RPMI7951 (cell line): ENCODE data around the genes TRPC4, FAM216B and EPSTI1.

GRCh38 chr13:37869642-37870862, at the start of gene TRPC4:
Gene TRPC4 (minus strand): TSS chr13:37869772.
- RAMPAGE, long total RNA = no peak

DNA sequence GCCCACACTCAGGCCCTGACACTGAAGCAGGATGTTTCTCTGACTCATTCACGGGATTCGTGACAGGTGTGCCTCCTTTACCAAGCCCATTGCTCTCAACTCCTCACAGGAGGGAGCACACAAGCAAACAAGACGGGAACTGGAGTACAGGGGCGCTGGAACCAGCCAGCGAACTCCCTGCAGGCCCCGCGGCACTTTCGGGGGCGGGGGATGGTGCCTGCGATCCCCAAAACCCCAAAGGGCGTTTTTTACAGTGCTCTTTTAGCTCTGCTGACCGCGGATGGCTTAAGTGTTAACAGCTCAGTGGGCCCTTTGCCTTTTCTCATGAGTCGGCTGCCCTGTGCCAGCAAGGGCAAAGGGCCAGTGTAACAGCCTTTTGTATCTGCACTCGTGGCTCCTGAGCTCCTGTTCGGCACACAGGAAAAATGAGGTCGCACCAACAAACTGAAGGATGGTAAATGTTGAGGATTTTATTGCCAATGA, 64.8 kb upstream of the TRPC4 start:
- RAMPAGE, long total RNA = no peak

DNA sequence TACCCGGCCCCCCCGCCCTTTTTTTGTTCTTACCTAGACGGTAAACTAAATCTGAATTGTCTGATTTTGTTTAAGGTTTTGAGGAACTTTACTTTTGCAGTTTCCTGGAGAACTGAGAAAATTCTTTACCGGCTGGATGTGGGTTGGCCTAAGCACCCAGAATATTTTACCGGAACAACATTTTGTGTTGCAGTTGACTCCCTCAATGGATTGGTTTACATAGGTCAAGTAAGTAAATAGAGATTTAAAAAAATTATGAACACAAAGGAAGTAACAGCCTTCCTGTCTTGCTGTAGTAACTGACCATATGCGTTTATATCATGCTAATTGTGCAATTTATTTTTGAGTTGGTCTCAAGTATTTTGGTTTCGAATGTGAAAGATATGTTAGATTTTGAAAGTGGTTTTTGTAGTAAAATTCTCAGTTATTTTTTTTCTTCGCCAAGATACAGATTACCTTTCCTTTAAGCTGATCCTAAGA, 845 bp downstream of the NHLRC3 start:
- RAMPAGE, long total RNA = no peak

- RAMPAGE, long total RNA = no peak
Measured at GRCh38 chr13:39210146-39210593, 171.9 kb downstream of the NHLRC3 start.

GRCh38 chr13:39347972-39348800, 254.8 kb downstream of the LHFPL6 start:
- RAMPAGE, long total RNA = no peak

GRCh38 chr13:39452438-39452718, 150.6 kb downstream of the LHFPL6 start:
- RAMPAGE, long total RNA = no peak

DNA sequence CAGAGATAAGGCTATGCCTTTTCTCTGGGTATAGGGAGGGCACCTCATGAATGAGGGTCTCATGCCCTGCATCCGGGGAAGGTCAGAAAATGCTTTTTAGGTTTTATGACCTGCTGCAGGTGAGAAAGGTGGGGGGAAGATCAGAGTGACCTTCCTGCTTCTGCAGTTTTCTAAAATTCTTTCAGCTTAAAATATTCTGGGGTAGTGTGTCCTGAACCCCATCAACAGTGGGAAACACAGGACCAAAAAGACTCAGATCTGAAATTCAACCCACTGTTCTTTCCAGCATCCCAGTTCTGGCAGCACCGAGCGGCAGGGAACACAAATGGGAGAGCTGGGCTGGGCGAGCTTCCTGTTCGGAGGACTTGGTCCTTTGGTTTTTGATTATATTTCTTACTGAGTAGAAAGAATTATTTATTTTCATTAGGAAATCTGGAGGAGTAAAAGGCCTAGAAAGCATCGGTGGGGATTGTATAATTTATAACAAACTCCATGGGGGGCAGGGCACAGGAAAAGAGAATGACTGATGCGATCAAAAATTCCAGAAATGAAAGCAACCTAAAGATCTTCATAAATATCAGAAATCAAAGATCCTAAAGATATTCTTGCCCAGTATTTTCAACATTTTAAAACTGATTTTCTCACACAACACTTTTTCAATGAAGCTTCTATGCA, 239.1 kb downstream of the COG6 start:
- RAMPAGE, long total RNA = no peak

GRCh38 chr13:40350023-40351167, 316.0 kb downstream of the FOXO1 start:
- RAMPAGE, long total RNA = no peak

- RAMPAGE, long total RNA = no peak
Measured at GRCh38 chr13:40353089-40353562, 313.3 kb downstream of the FOXO1 start.

DNA sequence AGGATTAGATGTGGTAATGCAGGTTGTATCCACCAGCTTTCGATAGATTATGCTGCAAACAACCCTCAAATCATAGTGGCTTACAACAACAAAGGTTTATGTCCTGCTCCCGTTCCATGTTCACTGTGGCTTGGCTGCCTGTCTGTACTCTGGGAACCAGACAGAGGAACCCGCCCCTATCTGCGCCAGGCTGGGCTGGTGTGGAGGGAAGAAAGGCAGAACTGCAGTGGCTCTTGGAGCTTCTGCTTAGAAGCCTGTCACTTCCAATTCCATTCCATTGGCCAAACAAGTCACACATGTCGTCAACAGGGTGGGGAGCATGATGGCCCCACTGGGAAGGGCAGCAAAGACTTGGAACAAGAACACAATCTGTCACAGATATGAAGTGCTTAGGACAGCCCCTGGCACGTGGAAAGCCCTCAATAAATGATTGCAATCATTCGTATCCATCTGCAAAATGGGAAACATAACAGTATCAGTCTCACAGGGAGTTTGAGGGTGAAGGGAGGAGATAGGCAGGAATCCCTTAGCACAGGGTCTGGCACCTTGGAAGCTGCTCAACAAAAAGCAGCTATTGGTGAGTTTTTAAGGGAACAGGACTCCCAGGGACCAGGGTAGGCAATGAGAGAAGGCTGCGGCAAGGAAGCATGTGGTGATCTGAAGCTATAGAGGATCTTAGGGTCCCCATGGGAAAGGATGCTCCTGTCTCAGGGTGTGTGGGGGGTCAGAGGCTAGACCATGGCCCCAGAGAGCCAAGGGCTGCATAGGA, 290.6 kb downstream of the FOXO1 start:
- RAMPAGE, long total RNA = no peak

- RAMPAGE, long total RNA = no peak
Measured at GRCh38 chr13:40438634-40439917, 227.4 kb downstream of the FOXO1 start.

DNA sequence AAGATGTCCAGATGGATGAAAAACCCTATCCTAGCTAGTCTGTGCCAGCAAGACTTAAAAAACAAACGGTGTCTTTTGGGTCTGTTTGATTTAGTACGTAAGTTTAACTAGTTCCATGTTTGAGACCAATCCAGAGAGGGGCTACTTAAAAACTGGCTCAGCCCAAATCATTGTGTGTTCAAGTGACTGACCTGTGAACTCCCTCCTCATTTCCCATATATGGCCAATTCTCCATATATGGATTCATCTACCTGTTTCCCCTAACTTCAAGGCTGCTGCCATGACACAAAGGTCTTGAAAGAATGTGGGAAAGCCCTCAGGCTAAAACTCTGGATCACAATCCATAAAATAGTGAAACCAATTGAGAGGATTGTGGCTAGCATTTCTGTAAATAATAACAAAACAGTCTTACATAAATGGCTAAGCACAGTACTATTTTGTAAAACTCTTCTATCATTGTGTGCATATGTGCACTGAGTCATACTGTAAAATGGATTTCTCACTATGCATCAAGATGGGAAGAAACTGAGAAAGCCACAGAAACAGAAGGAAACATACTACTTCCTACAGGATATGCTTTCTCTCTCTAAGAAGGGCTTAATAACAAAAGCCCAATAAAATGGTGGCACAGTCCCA, 80.5 kb downstream of the FOXO1 start:
- RAMPAGE, long total RNA = no peak

GRCh38 chr13:40626665-40627544, 39.5 kb downstream of the FOXO1 start:
- RAMPAGE, long total RNA = no peak

GRCh38 chr13:40978675-40979270, 40.3 kb downstream of the ELF1 start:
- RAMPAGE, long total RNA = no peak

DNA sequence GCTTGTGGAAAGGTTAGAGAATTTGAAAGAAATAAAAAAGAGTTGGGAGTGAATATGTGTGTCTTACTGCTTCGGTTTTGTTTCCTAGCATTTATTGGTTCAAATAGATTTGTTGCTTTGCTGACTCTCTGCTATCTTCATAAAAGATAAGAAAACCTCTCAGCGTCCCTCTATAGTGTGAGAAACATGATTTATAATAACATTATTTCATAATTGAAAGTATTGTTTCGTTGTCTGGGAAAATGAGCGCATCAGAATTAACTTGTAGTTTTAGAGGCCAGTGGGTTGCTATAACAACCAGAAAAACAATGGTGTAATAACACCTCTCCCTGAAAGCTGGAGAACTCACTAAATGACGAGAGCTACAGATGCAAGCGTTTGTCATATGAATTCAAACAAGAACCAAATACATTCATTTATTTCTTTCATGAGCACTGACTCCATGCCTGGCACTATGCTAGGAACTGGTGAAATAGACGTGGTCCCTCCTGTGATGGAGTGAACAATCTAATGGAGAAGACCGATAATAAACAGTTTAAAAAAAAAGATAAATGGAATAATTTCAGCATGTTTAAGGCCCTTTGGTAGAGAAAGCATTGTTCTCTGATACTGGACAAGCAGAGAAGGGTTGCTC, 16.4 kb downstream of the KBTBD7 start:
- RAMPAGE, long total RNA = no peak

- RAMPAGE, long total RNA = no peak
Measured at GRCh38 chr13:41383518-41384200, 72.6 kb downstream of the NAA16 start.

DNA sequence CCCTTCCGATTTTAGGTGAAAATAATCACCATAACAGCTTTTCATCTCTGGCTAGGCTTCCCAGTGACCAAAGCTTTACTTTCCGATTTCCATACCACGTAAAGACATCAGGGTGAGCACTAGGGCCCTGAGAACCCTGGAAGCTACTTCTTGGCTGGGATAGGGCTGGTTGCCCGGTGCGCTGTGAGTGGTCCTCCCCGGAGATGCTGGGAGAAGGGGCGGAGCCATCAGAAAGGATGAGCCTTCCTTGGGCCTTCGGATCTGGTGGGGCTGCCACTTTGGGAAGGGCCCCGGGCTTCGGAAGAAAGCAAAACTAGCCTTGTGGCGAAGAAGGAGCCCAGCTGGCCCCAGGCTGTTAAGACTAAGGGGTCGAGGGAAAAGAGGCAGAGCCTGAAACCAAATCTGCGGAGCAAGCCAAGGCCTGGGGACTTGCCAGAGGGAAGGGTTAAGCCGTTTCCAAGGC, 654 bp upstream of the AKAP11 start:
- RAMPAGE, long total RNA = no peak

DNA sequence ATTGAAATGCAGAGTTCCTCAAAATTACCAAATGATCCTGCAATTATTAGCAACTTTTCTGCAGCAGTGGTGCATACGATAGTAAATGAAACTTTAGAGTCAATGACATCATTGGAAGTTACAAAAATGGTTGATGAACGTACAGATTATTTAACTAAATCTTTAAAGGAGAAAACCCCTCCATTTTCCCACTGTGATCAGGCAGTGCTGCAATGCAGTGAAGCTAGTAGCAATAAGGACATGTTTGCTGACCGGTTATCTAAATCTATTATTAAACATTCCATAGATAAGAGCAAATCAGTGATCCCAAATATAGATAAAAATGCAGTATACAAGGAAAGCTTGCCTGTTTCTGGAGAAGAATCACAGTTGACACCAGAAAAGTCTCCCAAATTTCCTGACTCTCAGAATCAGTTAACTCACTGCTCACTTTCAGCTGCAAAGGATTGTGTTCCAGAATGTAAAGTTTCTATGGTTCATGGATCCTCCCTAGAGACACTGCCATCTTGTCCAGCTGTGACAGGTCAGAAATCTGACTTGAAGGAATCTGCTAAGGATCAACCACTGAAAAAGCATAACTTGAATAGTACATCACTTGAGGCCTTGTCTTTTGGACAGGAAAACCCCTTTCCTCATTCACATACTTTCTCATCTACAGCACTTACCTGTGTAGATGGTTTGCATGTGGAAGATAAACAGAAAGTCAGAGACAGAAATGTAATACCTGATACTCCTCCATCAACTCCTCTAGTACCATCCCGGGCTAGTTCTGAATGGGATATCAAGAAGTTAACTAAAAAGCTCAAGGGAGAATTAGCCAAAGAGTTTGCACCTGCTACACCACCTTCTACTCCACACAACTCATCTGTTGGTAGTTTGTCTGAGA, 29.6 kb downstream of the AKAP11 start:
- RAMPAGE, long total RNA = no peak

DNA sequence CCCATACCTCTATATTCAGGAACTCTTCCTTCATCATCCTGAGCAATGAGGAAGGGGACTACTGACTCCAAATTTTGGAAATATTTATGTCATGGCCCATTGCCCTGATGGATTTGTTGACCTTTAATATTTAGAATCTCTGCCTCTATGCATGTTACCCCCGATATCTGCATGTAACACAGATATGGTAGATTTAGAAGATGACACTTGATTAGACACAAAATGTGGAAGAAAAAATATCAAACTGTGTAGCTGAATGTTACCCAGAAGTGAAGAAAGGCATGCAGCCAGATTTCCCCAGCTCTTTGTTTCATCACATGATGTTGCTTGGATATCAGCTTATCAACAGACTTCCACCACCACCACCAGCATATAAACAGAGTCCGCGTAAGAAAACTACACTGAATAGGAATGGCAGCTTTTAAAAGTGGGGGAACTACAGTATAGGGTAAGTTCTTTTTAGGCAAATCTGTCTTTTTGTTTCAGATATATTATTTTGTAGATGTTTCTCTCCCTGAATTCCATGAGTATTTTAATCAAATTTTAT, at the start of gene FAM216B:
FAM216B (plus strand) TSS at position 368 of the 547 bp plus-strand sequence.
- RAMPAGE, long total RNA = no peak

DNA sequence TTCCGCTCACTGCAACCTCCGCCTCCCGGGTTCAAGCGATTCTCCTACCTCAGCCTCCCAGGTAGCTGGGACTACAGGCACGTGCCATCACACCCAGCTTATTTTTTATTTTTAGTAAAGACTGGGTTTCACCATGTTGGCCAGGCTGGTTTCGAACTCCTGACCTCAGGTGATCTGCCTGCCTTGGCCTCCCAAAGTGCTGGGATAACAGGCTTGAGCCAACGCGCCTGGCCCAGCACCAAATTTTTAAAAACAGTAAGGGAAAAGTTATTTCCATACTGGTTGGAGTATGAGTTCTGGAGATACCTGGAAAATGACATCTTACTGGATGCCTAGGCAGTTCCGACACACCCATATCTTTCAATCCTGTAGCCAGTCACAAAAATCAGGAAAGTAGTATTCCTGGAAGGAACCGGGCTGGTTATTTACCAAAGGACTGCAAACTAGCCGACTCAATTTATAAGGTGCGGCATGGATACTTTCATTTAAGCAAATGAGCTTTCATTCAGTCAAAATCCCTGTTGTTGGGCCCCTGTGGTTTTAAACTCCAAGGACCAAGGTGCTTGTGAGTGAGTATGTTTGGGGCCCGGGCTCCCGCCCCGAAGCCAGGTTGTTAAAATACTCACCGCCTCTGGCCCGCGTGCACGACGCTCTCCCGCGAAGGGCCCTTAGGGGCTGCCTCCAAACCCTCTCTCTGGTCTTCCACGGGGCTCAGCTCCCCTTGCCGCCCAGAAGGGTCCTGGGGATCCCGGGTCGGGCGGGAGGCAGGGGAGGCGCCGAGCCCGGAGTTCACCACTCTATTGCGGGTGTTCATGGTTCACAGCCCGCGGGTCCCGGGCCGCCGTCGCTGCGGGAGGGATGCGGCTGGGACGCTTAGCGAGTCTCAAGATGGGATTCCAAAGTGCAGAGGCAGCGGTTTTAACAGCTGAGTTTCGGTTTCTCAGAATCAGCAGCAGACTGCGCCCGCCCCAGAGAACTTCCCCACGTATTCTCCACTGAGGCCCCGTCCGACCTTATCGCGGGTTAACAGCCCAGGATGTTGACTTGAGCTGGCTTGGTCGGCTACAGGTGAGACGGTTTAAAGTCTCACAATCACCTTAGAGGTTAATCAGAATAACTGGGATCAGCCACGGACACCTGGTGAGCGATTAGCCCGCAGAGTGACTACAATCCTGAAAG, at the start of gene EPSTI1:
EPSTI1 (minus strand) TSS at position 890 of the 1,179 bp plus-strand sequence.
- RAMPAGE, long total RNA = start-site peak on the minus strand centred at position 867 of the sequence, 64 bp wide, 110 and 19 reads in 2 replicates